Parotid gland (tissue), 1 donor: Measurements from ENCODE around the gene PMCH.

- PRO-cap = no peak
These were observed 21.3 kb downstream of the MYBPC1 start for GRCh38 chr12:101615867-101616713.

- PRO-cap = no peak
These were observed 22.3 kb downstream of the MYBPC1 start for GRCh38 chr12:101617048-101617434.

- PRO-cap = no peak
These were observed 17.2 kb upstream of the CHPT1 start for GRCh38 chr12:101680196-101680588.

DNA sequence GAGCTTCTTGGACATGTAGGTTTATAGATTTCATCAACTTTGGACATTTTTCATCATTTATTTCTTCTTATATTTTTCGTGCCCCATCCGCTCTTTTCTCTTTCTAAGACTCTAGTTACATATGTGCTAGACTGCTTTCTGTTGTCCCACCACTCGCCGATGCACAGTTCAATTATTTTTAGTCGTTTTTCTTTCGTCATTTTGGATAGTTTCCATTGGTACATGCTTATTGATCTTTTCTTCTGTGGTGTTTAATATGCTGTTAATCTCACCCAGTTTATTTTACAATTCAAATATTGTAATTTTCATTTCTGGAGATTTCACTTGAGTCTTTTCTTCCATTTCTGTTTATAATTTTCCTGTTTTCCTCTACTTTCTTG, 15.0 kb downstream of the CHPT1 start:
- PRO-cap = no peak

DNA sequence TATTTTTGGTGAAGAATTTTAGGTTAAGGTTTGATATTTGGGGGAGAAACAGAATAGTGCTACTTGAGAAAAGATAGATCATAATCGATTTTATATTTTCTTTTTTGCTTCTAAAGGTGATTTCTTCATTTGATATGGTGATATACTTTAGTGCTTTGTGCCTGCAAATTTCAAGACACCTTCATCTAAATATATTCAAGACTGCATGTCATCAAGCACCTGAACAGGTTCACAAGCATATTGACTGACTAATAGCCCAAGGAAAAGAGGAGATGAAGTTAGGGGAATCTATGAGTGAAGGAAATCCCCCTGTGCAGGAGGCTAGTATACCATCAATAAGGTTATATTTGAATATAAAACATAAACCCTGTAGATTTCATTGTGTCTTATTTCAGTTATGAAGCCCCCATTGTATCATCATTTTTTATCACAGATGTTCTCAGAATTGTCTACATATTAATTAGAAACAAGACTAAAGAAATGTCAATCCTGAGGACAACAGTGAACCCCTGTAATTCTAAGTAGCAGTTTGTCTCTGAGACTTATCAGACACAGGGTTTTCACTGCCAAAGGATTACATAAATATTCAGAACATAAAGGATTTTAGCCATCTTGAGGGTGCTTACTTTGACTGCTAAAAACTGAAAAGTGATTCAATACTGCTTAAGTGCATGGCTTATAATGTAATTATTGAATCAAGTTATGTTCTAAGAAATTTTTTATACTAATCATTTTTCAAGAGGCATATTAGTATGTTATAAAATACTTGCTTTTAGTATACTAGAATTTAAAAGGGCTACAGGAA, 12.9 kb downstream of the SYCP3 start:
- PRO-cap = no peak

DNA sequence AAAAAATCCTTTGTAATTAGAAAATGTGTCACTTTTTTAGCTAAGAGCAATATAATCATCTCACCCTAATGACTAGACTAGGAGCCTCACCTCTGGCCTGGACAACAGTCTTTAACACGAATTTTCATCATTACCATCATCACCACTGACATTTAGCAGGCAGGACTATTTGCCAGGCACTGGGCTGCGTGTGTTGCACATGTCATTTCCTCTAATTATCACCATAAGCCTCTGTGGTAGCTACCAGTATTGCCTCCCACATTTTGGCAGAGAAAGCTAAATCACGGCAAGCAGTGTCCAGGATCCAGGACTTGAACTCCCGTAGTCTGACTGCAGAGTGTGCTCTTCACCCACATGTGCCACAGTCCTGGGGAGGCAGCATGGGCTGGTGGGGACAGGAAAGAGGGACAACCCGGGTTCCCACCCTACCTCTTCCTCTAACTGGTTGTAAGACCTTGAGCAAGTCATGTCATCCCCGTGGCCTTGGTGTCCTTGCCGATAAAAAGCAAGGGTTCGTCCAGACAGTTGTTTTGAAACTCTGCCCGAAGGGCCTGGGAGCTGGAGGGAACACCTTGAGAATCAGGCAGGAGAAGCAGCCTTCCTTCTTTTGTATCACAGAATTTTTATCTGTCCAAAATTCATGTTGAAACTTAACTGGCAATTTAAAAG, 4.9 kb upstream of the SYCP3 start:
- PRO-cap = no peak

DNA sequence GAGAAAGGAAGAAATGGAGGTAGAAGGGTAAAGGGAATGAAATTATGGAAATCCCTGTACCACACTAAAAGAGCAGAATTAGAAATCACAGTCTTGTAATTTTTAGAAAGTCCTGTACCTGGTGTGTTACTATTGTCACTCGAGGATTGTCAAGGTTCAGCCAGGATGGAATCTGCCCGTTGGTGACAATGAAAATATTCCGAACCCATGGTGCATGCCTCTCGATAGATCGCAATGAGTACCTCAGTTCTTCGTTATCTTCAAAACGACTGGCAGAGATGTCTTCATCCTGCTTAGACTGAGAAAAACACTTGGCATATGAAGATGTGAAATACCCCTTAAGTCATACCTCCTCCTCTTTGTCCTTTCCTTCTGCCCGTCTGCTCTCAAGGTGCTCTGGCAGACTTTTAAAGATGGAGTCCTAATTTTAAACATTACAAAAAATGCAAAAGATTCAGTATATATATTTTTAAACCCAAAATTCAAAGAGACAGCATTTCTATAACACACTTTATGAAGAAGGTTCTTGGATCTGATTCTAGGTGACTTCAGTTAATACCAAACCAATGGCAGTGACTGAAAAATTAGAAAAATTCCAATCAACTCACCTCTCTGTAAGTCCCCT, 31.1 kb upstream of the SYCP3 start:
- PRO-cap = no peak

GRCh38 chr12:101908311-101908936, 31.0 kb downstream of the DRAM1 start:
- PRO-cap = unidirectional peak, plus-strand start at chr12:101908660

GRCh38 chr12:102121020-102121286, 970 bp downstream of the PARPBP start:
- PRO-cap = no peak

DNA sequence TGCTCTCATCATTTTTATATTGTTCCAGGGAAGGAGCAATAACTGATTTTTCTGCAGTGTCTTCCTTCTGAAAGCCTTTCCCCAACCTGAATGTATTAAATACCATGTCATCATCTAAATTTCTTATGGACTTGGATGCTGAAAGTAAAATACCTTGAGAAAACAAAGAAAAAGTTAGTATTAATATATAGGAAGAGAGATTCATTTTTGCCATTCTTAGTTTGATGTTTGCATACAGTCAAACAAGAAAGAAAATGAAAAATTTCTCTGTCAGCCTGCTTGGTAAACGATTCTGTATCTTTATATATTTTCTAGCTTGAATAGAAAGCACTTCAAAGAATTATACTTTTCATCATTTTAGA, at the start of gene PMCH:
PMCH (minus strand) TSS at position 277 of the 362 bp plus-strand sequence.
- PRO-cap = no peak

GRCh38 chr12:102417687-102418202, 62.6 kb downstream of the IGF1 start:
- PRO-cap = no peak

GRCh38 chr12:102427409-102428063, 52.8 kb downstream of the IGF1 start:
- PRO-cap = no peak

DNA sequence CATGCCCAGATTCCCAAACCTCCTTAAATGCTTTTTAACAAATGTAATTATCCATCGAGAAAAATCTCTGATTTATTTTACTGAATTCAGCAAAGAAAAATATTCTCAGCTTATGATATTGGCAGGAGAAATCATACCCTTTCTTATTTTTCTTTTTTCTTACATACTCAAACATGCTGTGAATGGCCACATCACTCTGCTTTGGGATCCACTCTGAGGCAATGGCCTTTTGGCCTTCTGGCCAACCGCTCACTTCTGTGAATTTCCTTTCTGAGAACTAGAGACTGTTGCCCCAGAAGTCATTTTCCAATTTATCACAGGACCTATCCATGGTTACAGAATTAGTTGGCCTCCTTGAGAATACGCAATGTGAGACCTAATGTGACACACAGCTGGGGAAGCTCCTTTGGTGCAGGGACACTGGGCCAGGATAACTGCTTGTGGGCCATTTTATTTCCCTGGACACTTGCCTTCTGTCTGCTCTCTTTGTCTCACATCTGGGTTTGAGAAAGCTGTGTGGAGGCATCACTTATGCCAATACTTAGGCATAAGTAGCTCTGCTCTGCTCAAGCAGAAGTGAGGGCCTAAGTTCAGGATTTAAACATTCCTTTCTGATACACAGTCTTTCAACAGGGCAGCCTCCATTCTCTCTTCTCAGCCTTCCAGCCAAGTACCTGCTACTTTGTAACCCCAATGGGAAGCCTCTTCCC, 50.6 kb downstream of the IGF1 start:
- PRO-cap = no peak

- PRO-cap = no peak
These were observed 6.1 kb downstream of the PAH start for GRCh38 chr12:102911087-102911236.

- PRO-cap = no peak
These were observed 193.6 kb downstream of the C12orf42 start for GRCh38 chr12:103301955-103302817.

DNA sequence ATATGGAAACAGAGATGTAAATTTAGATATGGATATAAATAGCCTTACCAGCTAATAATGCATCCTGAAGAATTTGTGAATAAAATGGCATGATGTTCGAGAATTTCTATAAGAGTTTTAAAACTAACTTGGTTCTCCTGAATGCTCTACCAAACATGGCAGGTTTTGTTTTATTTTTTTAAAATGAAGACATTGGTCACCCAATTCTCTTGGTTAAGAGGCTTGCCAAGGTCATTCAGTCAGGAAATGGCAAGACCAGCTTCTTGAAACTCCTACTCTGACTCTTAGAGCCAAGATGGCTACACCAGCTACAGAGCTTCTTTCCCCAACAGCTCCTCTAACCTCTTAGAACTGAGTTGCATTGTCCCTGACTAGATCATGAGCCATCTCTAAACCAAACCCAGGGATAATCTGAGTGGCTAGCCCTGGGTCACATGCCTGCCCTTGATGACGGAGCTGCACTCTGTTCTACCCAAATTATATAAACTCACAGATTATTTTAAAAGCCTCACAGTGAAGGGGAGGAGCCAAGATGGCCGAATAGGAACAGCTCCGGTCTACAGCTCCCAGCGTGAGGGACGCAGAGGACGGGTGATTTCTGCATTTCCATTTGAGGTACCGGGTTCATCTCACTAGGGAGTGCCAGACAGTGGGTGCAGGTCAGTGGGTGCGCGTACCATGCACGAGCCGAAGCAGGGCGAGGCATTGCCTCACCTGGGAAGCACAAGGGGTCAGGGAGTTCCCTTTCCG, 61.7 kb downstream of the C12orf42 start:
- PRO-cap = no peak

DNA sequence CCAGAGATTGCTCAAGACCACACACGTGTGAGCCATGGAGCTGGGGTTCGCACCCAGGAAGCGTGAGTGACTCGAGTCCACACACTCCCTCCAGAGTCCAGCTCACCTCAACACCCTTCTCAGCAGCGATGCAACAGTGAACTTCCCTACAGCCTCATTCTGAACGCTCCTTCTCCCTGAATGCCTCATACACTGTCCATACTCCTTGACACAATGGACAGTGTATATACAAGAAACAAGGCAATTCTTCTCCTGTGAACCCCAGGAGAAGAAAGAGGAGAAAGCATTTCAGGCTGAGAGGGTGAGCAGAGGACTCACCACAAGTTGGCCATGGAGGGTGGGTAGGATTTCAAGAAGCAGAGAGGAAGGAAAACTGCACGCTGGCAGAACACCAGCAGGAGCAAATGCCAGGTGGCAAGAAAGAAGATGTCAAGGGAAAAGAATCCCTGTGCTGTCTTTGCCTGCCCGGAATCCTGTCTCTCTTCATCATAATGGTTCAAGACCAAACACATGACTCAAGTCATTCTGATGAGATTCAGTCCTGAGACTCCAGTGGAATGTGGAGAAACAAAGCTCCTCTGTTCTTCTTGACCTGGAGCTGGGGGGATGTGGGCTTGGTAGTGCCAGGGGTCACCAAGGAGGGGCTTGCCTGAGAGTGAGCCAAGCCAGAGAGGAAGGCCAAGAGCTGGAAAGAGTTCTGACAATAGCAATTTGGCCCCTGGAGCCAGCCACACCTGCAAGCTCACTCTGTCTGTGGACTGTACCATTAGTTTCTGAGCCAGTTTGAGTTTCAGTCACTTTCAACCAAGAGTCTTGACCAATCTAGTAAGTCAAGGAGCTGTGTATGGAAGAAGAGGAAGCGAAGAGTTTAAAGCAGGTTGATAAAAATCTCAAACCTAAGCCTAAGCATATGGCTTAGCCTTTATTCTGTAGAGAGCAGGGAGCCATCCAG, 38.8 kb downstream of the NT5DC3 start:
- PRO-cap = no peak

DNA sequence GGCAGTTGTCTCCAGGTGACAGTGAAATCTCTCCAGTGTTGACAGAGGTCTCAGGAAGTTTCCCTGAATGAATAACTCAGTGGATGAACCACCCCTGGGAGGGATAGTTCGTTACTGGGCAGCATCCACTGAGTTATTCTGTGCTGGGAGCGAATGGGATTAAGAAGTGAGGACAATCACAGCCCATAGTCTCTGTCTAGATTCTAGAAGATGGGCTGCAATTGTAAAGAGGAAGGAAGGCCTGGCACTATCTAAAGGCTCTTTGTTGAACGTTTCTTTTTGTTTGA, 7.2 kb upstream of the NT5DC3 start:
- PRO-cap = no peak

GRCh38 chr12:103901391-103901802, 28.8 kb upstream of the HSP90B1 start:
- PRO-cap = no peak

- PRO-cap = no peak
These were observed 13.2 kb downstream of the UQCC6 start for GRCh38 chr12:103943513-103944451.